Omental fat pad (tissue), 4 donors: ENCODE data around the genes ZIC3, SOX3 and HSFX4.

- PRO-cap = no peak
- RAMPAGE, long total RNA, 4 experiments = no peak in any of the 4 experiments
These were observed 74.5 kb downstream of the GPR101 start for GRCh38 chrX:136959160-136959821.

- PRO-cap = no peak
- RAMPAGE, long total RNA, 4 experiments = no peak in any of the 4 experiments
These were observed 16.0 kb upstream of the ZIC3 start for GRCh38 chrX:137549754-137550464.

- PRO-cap = no peak
- RAMPAGE, long total RNA, 4 experiments = no peak in any of the 4 experiments
These were observed at the start of gene ZIC3 for GRCh38 chrX:137565231-137566196. Gene ZIC3, plus strand, starts transcription at chrX:137566127.

GRCh38 chrX:139203000-139203926 is 327.3 kb upstream of the F9 start:
- PRO-cap = no peak
- RAMPAGE, long total RNA, 4 experiments = no peak in any of the 4 experiments

- PRO-cap = no peak
- RAMPAGE, long total RNA, 4 experiments = no peak in any of the 4 experiments
These were observed 83.8 kb upstream of the F9 start for GRCh38 chrX:139446788-139447116.

DNA sequence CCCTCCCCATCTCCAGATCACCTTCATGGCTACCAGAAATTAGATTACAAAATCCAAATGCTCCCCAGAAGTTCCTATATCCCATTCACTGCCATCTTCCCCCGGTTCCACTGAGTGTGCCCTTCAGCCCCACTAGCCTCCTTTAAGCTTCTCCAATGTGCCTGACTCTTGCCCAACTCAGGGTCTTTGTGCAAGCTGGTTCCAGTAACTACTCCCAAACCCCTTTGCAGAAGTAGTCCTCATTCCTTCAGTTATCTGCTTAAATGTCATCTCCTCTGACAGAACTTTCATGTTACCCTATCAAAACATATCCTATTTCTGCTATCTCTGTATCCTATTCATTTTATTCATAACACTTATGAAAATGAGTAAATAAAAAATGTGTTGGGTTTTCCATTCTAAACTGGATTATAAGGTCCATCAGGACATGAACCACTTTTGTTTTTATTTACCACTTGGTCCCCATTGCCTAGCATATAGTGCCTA is 24.8 kb downstream of the ATP11C start:
- PRO-cap = no peak
- RAMPAGE, long total RNA, 4 experiments = no peak in any of the 4 experiments

GRCh38 chrX:139931678-139931874 is 1.3 kb downstream of the ATP11C start:
- PRO-cap = no peak
- RAMPAGE, long total RNA, 4 experiments = no peak in any of the 4 experiments

DNA sequence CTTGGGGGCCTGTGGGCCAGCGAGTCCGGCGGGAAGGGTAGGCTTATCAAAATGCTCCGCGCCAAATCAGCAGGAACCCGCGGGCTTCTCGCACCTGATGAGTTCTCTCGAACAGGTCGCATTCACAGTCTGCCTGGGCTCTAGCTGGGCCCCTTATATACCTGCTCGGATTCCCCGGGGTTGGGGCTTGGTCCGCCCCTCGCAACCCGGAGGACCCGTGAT is at the start of gene SOX3:
Gene SOX3 (minus strand): TSS at position 131 of the 222 bp plus-strand sequence.
- PRO-cap = no peak
- RAMPAGE, long total RNA, 4 experiments = no peak in any of the 4 experiments

- PRO-cap = no peak
- RAMPAGE, long total RNA, 4 experiments = start-site peak on the plus strand in 1 of 4 experiments, at chrX:140783760-140783986 at its widest, 43 to 108 reads per replicate
These were observed 218.5 kb upstream of the SPANXB1 start for GRCh38 chrX:140783651-140784557.

DNA sequence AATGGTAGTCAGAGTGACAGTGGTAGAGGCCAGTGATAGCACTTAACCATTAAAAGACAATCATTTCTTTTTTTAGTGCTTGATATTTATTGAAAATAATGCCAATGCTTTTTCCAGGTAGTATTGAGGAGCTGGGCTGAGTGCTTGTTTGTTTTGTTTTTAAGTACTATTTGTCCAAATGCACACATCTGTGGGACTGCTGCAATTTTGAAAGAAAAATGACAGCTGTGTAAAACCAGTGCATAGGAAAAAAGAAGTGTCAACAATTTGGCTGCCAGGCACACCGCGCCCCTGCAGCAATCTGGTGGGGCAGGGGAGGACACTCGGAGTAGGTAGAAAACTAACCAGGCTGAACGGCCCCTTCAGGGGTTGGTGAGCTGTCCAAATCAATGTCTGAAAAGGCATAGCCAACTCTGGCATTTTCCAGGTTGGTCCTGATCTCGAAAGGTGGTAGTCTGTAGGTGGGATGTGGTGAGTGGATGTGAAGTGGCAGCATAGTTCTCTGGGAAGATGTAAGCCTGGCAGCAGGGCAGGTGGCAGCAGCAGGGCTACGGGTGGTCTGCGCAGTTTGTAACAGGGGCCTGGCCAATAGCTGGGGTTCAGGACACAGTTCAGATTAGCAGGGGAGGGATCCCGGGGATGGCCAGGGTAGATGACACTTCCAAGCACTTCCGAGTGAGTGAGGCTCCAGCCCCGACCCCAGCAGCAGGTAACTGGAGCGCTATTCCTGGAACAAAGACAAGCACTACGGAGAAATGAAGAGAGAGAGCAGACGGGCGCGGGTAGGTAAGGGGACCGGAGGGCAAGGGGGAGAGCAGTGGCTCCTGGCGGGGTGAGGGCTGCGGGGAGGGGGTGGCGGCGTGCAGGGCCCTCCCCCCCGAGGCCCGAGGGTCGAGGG is 998 bp downstream of the LDOC1 start:
- PRO-cap = no peak
- RAMPAGE, long total RNA, 4 experiments = no peak in any of the 4 experiments

DNA sequence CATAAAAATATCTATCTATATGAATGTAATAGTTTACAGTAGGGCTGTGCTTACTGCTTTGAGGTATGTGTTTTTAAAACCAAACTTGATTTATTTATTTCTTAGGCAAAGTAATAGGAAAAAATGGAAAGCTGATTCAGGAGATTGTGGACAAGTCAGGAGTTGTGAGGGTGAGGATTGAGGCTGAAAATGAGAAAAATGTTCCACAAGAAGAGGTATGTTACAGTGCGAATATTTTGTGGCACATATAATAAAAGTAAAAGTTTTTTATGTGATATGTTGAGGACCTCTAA is 24.6 kb downstream of the FMR1 start:
- PRO-cap = no peak
- RAMPAGE, long total RNA, 4 experiments = no peak in any of the 4 experiments

DNA sequence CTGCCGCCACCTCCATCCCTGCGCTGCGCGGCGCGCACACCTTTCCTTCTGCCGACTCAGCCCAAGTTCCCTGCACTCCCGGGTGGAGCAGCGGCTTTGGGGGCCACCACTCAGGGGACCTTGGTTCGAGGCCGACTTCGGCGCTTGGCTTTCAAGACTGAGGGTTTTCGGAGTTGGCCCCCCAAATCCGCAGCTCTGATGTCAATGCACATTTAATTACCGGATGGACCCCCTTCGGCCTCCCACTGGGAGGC is 1.1 kb downstream of the AFF2 start:
- PRO-cap = no peak
- RAMPAGE, long total RNA, 4 experiments = no peak in any of the 4 experiments

- PRO-cap = no peak
- RAMPAGE, long total RNA, 4 experiments = no peak in any of the 4 experiments
These were observed 101.3 kb downstream of the ENSG00000287585 start for GRCh38 chrX:149313896-149314467.

DNA sequence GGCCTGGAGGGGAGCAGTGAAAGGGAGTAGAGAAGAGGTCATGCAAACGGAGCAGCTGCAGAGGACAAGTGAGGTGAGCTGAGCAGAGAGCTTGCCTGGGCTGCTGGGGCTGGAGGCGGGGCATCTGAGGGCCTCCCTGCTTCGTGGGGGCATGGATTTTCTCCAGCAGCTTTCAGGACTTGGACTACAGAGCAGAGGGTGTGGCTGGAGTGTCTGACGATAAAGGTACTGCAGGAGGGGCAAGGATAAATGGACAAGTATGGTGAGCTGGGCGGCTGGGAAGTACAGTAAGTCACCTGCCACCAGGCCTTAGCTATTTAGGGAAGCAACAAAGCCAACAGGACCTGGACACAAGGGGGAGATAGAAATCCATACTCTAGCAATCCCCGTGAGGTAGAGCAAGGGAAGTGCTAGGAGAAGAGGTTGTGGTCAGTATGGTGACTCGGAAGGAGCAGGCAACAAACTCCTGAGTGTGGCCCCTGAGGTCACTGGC is 11.1 kb downstream of the IDS start:
- PRO-cap = no peak
- RAMPAGE, long total RNA, 4 experiments = no peak in any of the 4 experiments

DNA sequence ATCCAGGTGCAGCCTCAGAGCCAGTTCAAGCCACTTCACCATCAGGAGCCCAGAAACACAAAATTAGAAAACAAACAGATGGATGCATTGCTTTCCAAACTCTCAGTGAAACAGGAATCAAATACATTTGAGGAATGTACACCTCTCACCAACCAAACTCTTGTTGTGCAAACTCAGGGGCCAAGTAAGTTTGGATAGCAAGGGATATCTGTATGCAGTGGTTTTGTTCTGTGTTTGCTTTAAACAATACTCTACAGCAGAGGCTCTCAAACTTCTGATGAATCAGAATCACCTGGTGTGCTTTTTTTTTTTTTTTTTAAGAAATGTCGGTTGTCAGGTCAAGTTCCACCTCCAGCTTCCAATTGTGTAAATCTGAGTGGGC is 9.9 kb downstream of the IDS start:
- PRO-cap = no peak
- RAMPAGE, long total RNA, 4 experiments = no peak in any of the 4 experiments

GRCh38 chrX:149504002-149504543 is 1.0 kb downstream of the IDS start:
- PRO-cap = no peak
- RAMPAGE, long total RNA, 4 experiments = no peak in any of the 4 experiments

GRCh38 chrX:149522561-149523387 is 17.7 kb upstream of the IDS start:
- PRO-cap = no peak
- RAMPAGE, long total RNA, 4 experiments = no peak in any of the 4 experiments

DNA sequence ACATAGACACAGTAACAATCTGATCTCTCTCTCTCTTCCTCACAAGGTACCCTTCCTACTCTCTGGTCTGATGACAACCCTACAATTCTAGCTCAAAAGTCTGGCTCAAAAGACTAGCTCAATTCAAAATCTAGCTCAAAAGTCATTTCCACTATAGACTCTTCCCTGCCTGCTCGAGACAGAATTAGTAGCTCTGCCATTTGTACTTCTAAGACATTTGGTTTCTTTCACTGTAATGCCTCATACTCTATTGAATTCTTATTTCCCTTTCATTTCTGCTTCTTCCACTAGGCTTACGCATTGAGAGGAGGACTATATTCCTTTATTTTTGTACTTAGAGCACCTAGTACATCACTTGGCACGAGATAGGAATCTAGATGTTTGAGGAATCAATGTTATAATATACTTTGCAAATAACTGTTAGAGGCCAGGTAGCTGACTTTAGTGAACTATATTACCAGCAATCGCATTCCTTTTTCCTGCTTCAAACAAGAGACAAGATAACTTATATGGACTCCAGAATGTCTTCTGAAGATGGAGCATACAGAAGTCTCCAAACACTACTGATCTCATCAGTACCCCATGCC is 4.0 kb downstream of the TMEM185A start:
- PRO-cap = no peak
- RAMPAGE, long total RNA, 4 experiments = no peak in any of the 4 experiments

DNA sequence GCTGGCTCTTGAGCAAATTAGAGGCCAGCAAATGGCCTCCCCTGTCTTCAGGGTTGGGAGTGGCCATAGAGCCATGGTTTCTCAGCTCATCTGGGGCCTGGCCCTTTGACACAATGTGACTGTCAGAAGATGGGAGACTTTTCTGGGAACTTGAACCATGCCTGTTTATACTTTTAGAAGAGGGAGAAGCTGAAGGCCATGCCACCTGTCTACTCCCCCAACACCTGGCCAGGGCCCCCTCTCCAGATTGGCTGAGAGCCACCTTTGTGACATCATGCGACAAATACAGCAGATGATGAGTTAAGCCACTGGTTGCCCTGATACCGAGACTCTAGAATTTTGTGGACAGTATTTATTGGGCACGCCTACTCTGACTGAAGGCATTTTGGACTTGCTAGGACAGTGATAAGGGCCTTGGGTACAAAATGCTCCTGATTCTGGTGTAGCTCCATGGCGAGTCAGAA is at the start of gene HSFX4:
Gene HSFX4 (plus strand): TSS at position 379 of the 464 bp plus-strand sequence.
- PRO-cap = no peak
- RAMPAGE, long total RNA, 4 experiments = no peak in any of the 4 experiments

GRCh38 chrX:149937176-149938169 is 818 bp downstream of the EOLA2 start:
- PRO-cap = no peak
- RAMPAGE, long total RNA, 4 experiments = no peak in any of the 4 experiments